AG10803 (cell line): ENCODE results near the genes BTBD9, DNAH8 and KCNK5.

GRCh38 chr6:38508327-38509208, 131.2 kb downstream of the BTBD9 start:
- RRBS, result no CpG with 5 or more reads among the region's 4 CpGs

DNA sequence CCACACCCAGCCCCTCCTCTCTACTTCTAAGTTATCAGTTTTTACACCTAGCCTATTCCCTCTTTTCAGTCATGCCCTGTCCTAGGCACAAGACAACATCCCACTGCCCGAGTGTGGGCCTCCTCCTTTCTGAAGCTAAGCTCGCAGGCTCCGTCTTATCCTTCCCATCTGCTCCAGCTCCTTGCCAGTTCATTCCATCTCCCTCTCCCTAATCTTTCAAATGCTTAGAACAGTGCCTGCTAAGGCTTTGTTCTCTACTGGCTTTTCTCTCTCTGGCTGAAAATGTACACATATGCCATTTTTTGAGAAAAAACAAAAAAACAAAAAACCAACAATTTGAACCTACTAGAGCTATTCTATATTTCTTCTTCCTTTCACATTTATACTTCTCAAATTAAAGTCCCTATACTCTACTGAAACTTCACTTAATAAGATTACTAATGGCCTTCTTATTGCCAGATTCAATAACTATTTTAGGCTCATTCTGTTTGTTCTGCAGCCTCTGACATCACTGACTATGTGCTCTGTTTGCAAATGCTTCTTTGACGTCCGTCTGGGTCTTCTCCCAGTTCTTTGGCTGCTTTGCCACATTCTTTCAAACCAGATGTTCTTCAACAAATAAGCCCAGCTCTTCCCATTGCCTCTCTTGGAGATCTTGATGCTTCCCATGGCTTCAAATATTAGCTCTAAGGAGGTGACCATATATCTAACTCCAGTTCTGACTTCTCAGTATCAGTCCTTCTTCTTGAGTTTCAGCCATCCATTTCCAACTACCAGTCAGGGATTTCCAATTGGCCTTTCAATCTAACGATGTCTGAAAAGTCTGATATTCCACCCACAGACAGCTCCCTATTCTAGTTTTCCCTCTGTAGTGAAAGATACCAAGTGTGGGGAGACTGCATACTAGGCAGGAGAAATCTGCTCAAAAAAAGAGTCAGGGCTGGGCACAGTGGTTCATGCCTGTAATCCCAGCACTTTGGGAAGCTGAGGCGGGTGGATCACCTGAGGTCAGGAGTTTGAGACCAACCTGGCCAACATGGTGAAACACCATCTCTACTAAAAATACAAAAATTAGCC, 117.4 kb downstream of the BTBD9 start:
- RRBS, result no CpG with 5 or more reads among the region's 7 CpGs

GRCh38 chr6:38603950-38604517, 35.7 kb downstream of the BTBD9 start:
- RRBS, result no CpG with 5 or more reads among the region's 4 CpGs

- RRBS, result 1% methylated on average over 30 of the region's 101 CpGs
Observed at GRCh38 chr6:38639444-38640512, at the start of gene BTBD9. Gene BTBD9 (minus strand): TSS chr6:38639929.

DNA sequence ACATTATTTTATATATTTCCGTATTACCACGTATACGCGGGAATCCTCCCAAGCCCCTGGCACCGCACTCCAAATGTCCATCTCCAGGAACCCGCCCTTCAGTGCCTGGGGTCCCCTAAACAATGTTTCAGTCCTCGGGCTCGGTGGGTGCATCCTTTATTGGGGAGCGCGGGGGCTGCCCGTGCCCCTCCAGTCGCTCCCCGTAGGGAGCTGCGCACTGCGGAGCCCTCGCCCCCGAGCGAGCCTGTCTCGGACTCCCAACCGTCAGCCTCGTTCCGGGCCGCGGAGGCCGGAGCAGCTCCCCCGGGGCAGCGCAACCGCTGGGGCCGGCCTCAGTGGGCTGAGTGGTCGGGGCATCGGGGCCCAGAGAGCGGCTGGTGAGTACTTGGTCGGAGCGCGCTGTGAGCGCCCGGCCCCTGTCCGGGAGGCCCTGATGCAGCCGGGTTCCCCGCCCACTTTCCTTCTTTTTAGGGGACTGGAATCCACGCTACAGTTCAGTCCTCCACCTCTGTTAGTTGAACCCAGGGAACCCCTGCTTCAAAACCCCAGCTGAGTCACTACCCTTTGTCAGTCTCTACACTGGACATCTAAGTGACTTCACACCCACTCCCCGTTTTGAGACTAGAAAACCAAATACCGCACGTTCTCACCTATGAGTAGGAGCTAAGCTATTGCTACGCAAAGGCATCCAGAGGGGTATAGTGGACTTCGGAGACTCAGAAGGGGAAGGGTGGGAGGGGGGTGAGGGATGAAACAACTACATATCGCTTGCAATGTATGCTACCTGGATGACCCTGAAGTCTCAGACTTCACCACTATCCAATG, at the start of gene DNAH8:
Gene DNAH8, plus strand, starts transcription at position 273 of the 825 bp plus-strand sequence.
- RRBS, result 3% methylated on average over 8 of the region's 47 CpGs

- RRBS, result no CpG with 5 or more reads among the region's 8 CpGs
Observed at GRCh38 chr6:39183011-39183879, 46.0 kb downstream of the KCNK5 start.

DNA sequence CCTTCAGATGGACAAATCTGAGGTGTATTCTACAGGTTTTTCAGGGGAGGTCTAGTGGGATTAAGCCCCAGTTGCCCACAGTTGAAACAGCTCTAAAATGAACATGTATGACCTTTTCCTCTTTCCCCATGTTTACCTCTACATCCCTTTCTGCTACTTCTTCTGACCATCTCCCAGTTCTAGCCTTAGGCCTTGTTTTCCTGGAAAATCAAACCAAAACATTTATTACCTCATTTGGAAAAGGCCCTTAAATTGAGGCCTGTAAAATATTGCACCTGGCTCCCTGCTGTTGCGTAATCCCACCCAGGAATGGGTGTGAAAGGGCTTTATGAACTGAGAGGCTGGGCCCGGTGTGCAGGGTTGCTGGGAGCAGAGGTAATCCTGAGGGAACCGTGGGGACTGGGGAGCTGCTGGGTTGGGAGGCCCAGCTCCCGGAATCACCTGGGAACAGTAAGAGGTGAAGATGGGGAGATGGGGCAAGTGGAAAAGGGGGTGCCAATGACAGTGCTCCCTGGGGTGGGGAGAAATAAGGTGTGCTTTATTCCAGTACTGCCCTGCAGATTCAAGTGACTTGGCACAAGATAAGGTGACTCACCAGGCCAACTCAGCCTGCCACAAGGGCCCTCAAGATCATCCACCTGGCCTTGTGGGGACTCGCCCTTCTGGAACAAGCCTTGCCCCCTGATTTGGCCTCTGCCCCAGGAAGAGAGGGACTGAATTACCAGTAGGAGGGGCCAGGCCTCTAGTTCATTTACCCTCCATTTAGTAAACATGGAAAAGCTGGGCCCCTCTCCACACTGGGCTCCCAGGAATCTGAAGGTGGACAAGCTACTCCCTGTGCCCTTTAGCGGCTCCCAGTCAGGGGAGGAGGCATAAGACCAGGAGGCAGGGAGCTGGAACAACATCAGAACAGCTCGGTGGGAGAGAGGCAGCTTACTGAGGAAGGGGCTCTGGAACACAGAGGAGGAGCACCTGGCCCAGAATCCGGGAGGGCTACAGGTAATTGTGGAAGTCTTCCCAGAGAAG, 44.2 kb downstream of the KCNK5 start:
- RRBS, result 56% methylated on average over 2 of the region's 8 CpGs

DNA sequence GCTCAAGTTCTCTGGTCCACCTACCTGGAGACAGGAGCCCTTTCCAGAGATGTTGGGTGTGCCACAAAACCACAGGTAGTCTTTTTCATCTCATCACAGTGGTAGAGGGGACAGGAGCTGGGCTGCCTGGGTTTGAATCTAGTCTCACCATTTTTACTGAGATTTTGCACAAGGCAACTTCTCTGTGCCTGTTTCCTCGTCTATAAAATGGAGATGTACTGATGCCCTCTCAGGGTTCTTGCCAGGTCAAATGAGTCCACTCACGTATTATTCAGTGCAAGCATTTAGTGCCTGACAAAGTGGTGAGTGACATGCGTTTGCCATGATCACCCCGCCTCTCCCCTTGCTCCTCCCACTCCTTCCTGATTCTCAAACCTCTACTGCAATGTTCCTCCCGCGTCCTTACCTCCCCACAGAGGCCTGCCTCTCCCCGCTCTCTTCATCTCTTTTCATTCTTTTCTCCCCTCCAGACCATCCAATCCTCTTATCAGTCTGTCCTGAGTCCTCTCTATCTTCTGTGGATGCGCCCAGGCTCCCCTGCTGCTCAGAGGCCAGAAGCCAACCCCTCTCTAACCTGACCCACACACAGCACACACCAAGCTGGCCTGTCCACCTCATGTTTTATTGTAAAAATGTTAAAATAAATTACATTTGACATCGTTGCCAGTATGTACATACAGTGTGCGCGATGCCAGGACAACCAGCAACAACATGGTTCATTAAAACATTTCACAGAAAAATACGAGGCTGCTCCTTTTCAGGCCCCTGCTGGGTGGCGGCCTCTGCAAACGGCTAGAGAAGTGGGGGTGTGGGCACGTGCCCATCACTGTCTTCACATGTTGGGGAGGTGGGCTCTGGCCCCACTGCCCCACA, 40.7 kb downstream of the KCNK5 start:
- RRBS, result no CpG with 5 or more reads among the region's 15 CpGs

- RRBS, result no CpG with 5 or more reads among the region's 9 CpGs
Observed at GRCh38 chr6:39194518-39195017, 34.7 kb downstream of the KCNK5 start.

- RRBS, result no CpG with 5 or more reads among the region's 2 CpGs
Observed at GRCh38 chr6:39224358-39225003, 4.8 kb downstream of the KCNK5 start.

DNA sequence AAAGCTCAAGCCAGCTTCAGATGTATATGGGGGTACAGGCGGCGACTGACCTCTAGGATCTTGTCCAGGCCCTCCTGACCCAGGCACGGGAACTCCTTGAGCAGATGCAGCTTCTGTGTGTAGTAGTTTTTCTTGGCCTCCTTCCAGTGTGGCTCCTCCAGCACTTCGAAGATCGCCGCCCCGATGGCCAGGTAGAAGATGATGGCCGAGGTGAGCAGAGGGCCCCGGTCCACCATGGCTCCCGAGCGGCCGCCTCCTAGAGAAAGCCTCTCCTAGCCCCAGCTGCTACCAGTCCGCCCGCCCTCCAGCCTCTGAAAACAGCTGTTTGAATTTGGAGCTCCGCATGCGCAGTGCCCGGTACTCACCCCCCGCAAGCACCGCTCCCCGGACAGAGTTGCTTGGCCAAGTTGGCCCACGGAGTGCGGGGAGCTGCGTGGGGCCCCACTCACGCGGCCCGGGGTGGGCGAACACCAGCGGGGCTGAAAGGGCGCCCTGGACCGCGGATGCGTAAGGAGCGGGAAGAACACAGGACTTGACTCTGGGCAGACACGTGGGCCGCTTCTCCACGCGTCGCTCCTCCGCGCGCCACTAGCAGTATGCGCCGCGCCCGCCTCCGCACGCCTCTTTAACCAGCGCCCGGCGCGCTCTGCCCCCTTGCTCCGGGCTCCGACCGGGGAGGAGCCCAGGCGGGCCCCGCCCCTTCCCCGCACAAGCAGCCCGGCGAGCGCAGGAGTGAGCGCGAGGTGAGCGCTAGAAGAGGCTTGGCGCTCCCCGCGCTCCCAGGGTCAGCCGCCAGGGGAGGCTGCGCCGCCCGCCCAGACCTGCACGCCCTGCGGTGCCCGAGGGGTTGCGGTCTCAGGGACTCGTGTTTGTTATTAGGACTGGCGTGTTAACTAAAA, at the start of gene KCNK5:
Gene KCNK5, minus strand, starts transcription at position 600 of the 899 bp plus-strand sequence.
- RRBS, result 4% methylated on average over 12 of the region's 76 CpGs

GRCh38 chr6:39932891-39933602, 1.2 kb downstream of the MOCS1 start:
- RRBS, result no CpG with 5 or more reads among the region's 6 CpGs

DNA sequence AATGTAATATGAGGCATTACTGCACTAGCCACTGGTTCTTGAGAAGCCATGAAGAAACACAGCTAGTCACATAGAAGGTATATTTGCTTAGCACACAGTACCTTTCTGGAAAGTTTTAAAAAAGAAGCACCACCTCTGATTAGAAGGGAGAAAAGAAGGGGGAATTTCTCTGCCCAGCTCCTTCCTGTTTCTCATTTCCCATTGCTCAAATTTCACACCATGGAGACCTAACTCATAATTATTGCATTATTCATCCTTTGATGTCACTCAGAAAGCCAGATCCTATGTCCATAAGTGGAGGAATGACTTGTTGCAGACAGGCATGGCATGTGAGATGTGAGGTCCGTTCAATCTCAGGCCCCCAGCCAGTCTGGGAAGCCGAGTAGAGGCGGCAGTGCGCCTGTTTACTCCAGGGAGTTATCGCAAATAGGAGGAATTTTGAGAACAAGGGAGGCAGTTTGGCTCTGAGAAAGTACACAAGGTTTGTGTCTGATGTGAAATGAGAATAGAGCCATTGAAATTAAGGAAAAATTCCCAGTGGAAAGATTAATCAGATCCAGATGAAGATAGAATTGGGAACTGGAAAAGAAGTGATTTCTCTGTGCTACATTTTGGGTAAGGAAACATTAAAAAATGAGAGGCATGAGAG, 26.9 kb upstream of the MOCS1 start:
- RRBS, result no CpG with 5 or more reads among the region's 5 CpGs

- RRBS, result no CpG with 5 or more reads among the region's 2 CpGs
Observed at GRCh38 chr6:41038258-41038541, 821 bp downstream of the UNC5CL start.

- RRBS, result no CpG with 5 or more reads among the region's 1 CpG
Observed at GRCh38 chr6:41049446-41049915, 3.5 kb upstream of the APOBEC2 start.

GRCh38 chr6:41063816-41064458, 8.2 kb downstream of the OARD1 start:
- RRBS, result no CpG with 5 or more reads among the region's 5 CpGs

DNA sequence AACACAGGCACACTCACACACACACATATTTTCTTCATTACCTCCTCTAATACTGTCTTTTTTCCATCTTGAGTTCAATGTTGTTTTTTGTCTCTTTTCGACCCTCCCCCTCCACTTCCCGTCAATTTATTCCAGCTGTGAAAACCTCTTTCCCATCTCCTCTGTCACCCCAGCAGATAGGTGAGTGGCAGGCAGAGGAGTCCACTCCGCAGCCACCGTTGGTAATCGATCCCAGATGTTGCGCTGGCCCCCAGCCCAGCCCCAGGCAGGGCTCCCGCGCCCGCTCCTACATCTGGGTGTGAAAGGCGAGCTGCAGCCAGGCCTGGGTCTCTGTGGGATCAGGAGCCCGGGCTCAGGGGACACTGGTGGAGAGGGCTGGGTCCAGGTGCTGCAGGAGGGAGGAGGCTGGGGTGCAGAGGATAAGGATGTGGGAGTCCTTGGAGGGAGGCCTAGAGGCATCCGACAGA, 56.7 kb upstream of the FOXP4 start:
- RRBS, result no CpG with 5 or more reads among the region's 12 CpGs

GRCh38 chr6:41551139-41551885, 5.1 kb downstream of the FOXP4 start:
- RRBS, result 95% methylated on average over 3 of the region's 13 CpGs

GRCh38 chr6:41591220-41592025, 45.2 kb downstream of the FOXP4 start:
- RRBS, result no CpG with 5 or more reads among the region's 10 CpGs

DNA sequence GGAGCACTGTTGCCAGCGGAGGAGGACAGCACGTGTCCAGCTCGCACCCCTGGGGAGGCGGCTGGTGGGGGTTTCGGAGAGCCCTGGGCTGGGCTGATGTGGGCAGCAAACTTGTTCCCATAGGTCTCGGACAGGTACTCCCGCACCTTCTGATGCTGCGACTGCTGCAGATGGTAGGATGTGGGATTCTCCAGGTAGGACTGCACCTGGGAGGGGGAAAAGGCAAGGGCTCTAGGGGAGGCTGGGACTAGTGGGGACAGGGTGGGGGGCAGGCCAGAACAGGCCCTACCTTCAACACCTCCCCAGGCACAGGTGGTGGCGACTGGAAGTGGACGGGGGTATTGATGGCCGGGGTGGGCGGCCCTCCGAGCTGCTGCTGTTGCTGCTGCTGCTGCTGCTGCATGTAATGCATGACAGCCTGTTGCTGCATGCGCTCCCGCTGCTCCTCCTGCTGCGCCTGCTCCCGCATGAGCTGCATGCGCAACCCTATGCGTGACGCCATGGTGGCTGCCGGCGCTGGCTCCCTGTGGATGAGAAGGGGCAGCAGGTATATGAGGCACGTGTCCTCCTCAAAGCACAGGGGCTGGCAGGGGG, 44.6 kb downstream of the TFEB start:
- RRBS, result no CpG with 5 or more reads among the region's 23 CpGs